Foreskin keratinocyte (primary cell): Measurements from ENCODE around the genes AMMECR1 and DCX.

- RAMPAGE, total RNA, result no peak
These were observed 20.0 kb downstream of the TSC22D3 start for GRCh38 chrX:107755377-107756238.

DNA sequence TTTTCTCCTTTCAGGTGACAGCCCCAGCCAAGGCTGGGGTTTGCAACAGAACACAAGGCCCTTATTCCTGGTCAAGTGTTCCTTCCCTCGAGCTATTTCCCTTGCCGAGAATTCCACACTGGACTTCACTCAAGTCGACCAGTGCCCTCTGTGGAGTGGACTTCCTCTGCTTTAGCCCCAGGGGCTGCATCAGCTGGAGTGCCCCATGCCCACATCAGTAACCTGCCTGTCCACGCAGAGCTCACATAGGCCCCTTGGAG, 19.0 kb downstream of the TSC22D3 start:
- RAMPAGE, total RNA, result no peak

DNA sequence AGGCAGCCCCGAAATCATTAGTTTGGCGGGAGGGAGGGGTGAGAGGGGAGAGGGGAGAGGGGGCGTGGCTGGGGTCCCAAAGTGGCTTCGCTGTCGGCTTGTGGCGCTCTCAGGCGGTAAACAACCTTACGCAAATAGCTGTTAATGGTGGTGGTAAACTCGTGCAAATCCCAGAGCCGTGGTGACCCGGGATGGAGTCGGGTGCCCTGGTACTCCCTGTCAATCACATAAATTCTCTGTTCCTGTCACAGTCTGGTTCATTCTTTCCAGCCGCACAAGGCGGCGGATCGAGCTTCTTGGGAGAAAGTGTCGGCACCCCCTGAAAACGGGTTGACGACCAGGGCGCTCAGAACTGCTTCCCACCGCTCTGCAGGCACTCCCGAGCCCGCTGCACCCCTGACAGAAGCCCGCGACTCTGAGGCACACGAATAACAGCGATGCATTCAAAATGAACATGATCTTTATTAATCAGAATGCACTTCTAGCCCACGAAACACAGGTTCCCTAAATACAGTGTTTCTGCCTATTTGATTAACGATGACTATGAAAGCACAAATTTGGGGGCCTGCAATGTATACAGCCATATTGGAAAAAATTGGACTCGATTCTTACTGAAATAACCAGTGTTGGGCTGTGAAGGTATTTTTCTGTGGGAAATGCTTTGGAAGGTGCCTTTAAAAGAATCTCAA, 795 bp upstream of the IRS4 start:
- RAMPAGE, total RNA, result no peak

- RAMPAGE, total RNA, result no peak
These were observed 1.0 kb upstream of the NXT2 start for GRCh38 chrX:109535554-109536064.

GRCh38 chrX:109668903-109669183, 43.9 kb upstream of the KCNE5 start:
- RAMPAGE, total RNA, result no peak

- RAMPAGE, total RNA, result no peak
These were observed 106.9 kb upstream of the ACSL4 start for GRCh38 chrX:109839866-109840456.

DNA sequence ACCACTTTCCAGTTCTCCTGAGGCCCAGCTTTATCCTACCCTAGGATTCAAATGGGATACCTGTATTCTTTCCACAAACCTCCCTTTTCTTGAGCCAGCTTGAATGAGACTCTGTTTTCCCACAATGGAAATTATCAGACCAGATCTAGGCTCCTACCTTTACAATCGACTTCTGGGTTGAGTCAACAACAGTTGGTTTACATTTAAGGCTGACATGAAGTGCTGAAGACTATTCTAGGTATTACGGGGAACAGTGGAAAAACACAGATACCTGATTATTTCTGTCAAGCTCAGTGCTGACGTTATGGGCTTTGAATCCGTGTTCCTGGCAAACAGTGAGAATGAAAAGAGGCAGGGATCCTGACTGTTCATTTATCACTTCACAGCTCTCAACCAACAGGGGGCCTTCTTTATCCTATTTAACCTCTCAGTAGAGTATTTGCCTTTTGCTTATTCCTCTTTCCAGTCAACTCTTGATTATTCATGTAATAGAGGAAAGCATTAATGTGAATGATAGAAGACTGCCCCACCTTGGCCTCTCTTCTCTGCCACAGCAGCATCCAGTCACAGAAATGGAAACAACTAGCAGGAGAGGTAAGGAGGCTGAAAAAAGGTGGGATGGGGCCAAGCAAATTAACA, 43.1 kb downstream of the TMEM164 start:
- RAMPAGE, total RNA, result no peak

DNA sequence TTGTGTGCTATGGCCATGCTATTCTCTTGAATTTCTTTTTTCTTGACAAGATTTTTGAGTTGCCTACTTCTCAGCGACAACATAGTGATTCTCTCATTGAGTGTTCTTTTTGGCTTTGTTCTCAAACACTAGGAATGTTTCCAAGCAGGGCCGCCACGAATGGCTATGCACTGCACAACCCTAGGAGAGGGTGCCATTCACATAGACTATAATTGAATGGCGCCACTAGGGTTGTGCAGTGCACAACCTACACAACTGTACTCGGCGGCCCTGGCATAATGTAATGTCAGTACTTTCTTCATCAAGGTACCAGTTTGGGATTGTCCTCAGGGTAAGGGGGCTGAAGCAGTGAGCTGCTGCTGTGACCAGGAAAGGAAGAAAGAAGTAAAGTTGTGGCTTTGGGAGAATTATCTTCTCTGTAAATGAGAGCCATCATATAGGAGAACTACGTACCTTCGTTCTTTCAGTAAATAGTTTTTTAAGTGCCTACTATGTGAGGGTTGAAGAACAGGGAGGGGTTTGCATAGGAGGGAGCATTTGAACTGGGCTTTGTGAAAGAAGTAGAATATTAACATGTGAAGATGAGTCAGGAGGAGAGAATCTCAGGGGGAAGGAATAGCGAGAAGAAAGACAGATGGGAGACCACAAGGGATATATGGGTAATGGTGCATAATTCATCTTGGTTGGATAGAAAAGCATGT, 52.4 kb downstream of the TMEM164 start:
- RAMPAGE, total RNA, result no peak

- RAMPAGE, total RNA, result no peak
These were observed 145.6 kb downstream of the AMMECR1 start for GRCh38 chrX:110172242-110172716.

DNA sequence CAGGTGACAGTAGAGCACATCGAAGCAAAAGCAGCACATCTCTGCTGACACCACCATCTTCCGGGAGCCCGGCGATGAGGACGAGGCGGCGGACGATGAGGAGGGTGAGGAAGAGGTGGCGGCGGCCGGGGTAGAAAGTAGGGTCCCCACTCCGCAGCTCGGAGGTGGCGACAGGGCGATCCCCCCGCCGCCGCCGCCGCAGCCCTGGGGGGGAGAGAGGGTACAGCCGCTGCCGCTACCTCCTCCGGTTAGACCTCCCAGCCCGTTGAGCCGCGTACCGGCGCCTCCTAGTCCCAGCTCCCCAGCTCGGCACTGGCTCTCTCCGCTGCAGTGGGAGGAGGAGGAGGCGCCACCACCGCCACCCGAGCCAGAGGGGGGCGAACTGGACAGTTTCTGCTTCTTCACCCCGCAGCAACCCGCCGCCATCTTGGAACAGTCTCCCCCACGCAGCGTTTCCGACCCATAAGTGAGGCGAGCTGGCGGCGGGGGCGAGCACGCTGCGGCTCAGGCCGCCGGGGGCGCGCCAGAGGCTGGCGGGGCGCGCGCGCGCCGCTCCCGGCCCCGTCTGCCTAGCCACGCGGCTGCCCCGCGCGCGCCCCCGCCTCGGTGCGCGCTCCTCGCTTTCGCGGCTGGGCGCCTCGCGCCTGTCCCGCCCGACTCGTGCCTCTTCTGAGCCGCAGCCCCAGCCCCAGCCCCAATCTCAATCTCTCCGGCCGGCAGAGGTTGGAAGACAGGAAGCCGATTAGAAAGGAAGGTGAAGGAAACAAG, at the start of gene AMMECR1:
TSS of gene AMMECR1 (minus strand) at position 440 of the 768 bp plus-strand sequence.
- RAMPAGE, total RNA, result no peak

- RAMPAGE, total RNA, result no peak
These were observed 6.1 kb upstream of the TDGF1P3 start for GRCh38 chrX:110514583-110515099.

- RAMPAGE, total RNA, result no peak
These were observed 149.6 kb upstream of the CHRDL1 start for GRCh38 chrX:110945270-110945635.

- RAMPAGE, total RNA, result no peak
These were observed 4.4 kb downstream of the PAK3 start for GRCh38 chrX:111100349-111100905.

GRCh38 chrX:111411944-111412356, at the start of gene DCX:
TSS of gene DCX (minus strand) at chrX:111412192.
- RAMPAGE, total RNA, result no peak

DNA sequence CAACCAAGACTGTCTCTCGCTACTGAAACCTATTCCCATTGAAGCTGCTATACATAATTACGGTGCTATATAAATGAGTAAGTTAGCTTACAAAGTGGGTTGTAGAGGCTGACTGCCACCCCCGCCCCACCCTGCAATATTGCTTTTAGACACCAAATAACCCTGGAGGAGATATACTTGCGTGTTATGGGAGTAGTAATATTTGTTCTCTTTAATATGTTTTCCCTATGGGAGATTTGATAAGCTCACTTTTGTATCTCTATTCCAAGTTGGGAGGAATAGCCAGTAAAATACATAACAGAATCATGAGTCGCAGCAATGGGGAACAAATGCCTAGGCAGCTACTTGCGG, 130.0 kb downstream of the RTL4 start:
- RAMPAGE, total RNA, result no peak

DNA sequence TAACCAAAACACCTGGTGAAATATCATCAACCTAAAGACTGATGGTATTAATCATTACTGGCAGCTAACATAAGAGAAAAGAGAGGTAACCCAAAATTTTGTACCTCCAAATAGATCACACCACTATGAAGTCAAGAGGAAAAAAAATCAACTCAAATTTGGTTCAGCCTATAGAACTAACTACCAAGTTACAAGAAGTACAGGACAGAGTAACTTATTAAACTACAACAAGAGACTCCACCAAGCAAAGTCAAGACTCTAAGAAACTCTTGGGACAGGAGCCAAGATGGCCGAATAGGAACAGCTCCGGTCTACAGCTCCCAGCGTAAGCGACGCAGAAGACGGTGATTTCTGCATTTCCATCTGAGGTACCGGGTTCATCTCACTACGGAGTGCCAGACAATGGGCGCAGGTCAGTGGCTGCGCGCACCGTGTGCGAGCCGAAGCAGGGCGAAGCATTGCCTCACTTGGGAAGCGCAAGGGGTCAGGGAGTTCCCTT, 38.6 kb upstream of the LHFPL1 start:
- RAMPAGE, total RNA, result no peak

DNA sequence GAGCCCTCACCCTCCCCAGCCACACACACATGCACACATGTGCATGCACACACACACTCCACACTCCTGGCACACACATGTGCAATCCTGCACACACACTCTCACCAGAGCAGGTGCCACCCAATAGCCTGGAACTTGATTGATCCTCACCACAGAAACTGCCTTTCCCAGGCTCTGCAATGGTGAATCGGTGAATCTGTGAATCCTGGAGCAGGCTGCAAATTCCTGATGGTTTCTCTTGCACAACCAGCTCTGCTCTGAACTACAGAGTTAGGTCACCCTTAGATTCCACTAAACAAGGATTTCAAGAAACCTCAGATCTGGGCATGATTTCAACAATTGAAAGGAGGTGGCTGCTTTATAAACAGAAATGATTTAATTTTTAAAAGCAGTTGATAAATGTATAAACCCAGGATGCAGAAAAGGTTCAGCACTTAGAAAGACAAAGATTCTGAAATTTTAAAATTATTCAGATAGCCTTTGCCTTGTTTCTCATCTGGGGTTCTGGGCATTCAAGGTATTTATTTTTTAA, 21.4 kb downstream of the AMOT start:
- RAMPAGE, total RNA, result no peak

GRCh38 chrX:115311489-115312326, 22.2 kb downstream of the LUZP4 start:
- RAMPAGE, total RNA, result no peak

- RAMPAGE, total RNA, result no peak
These were observed 12.3 kb downstream of the PLS3 start for GRCh38 chrX:115573352-115573634.

DNA sequence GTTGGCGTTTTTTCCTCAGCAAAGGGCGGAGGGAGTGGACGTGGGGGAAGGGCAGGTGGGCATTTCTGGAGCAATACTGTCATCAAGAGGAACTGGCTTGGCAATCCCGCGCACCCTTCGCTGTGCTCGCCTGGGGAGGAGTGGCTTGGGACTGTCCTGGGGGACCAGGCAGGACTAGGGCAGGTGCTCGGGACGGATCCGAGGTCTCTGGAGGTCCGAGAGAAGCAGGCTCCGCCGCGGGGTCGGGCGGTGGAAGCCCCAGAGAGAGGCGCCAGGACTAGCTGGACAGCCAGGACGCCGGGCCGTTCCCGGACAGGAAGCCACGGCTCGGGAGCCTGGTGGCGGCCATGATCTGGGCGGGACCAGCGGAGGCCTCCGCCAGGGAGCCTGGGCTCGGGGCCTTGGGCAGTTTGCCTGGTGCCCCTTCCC, 282.5 kb upstream of the AGTR2 start:
- RAMPAGE, total RNA, result no peak